Type B pancreatic cell (in vitro differentiated cells): Measurements from ENCODE around the gene SAE1.

DNA sequence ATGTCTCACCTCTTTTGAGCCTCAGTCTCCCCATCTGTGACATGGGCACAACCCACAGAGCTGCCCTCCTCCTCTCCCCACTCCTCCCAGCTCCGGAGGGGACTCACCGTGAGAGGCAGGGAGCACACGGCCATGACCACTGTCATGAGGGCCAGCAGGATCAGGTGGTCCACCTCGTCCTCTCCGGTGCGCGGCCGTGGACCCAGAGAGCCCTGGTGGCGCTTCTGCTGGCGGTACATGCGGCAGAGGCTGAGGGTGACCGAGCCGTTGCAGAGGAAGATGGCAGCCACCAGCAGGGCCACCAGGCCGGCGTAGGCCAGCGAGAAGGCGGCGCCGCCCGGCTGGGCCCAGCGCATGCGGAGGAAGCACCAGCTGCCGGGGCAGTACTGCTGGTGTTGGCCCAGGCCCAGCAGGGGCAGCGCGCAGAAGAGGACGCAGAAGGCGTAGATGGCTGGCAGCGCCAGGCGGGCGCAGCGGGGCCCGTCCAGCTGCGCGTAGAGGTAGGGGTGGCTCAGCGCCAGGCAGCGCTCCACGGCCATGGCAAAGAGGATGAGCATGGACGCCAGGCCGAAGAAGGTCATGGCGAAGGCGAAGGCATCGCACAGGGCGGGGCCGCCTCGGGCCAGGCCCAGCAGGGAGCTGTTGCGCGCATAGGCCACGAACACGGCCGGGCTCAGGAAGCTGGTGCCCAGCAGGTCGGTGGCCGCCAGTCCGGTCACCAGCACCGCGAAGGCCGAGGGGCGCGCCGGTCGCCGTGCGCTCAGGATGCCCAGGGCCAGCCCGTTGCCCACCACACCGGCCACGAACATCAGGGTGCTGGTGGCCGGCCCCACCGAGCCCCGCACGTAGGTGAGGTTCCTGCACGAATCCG, 1.3 kb downstream of the PTGIR start:
- PRO-cap, result no peak

DNA sequence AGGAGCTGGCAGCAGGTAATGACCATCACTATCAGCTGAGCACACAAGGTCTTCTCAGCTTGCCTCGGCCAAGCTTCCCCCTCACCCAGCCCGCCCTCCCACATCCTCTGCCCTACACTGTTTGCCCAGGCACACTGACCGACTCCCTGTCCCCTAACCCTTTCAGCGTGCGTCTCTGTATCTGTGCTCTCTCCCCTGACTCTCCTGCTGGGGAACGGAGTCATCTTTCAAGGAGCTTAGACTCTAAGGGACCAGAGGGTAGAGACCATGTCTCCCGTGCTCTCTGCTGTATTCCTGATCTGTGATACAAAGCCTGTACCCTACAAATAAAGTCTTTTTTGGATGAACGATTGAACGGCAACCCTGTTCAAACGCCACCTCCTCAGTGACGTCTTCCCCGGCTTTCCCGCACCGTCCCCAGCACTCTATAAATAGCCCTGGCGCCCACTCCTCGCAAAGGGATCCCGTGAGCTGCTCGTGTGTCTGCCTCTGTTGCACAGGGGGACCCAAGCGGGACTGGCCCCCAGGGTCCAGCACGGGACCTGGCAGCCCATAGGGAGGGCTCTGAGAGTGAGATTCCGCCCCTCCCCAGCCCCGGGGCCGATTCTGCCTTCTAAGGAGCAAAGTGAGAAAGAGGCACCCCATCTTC, 8.3 kb upstream of the FKRP start:
- PRO-cap, result no peak

DNA sequence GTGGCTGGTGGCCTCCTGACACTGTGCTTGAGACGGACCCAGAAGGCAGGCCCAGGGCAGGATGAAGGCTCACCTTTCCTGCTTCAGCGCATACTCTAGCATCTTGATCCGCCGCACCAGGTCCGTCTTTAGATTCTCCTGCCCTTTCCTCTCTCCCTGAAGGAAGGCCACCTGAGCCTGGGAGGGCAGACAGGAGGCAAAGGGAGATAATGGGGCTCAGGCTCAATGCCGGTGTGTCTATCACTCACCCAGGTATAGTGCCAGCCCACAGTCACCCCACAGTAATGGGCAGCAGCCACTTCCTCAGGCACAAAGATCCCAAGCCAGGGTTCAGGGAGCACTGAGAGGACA, 7.2 kb upstream of the FKRP start:
- PRO-cap, result no peak

GRCh38 chr19:46785878-46787075, 2.1 kb downstream of the SLC1A5 start:
- PRO-cap, result bidirectional peak, plus-strand start at chr19:46786674, minus-strand start at chr19:46786533

DNA sequence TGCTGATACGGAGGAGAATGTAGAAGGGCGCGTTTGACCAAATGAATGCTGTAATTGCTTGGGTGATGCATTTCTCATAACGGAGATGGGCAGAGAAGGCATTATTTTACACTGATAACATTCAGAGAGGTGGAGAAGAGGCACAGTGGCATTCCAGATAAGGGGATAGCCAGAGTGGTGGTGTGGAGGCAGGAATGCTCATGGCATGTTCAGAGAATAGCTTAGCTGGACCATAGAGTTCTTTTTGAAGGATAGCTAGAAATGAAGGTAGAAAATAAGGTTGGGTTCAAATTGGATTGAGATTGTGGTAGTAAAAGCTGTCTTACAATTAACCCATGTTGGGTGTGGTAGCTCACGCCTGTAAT, 38.3 kb downstream of the ARHGAP35 start:
- PRO-cap, result no peak

DNA sequence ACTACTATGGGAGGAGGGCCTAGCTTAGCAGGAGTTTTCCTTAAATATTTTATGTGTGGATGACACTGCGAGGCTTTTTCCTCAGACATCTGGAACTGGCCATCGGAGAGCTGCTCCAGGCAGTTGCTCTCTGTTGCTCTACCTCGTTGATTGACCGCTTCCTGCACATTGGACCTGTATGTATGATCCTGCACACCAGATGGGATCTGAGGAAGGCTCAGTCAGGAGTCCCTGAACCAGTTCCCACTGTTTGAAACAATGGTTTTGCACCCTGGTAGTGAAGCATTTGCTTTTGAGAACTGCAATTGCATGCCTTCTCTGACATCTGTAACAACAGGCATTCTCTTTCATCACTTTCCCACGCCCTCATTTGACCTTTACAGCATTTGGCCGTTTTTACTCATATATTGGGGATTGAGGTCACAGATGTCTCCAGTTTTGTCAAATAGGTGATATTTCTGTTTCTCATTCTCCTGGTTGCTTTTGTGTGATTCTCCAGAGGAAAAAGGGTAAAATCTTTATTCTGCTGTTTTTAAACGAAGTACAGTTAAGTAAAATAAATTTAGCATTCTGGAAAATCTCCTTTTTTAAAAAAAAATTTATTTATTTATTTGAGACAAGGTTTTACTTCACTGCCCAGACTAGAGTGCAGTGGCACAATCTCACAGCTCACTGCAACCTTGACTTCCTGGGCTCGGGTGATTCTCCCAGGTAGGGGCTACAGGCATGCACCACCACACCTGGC, 61.0 kb upstream of the NPAS1 start:
- PRO-cap, result no peak

- PRO-cap, result no peak
These were observed 37.9 kb upstream of the NPAS1 start for GRCh38 chr19:46981641-46982181.

DNA sequence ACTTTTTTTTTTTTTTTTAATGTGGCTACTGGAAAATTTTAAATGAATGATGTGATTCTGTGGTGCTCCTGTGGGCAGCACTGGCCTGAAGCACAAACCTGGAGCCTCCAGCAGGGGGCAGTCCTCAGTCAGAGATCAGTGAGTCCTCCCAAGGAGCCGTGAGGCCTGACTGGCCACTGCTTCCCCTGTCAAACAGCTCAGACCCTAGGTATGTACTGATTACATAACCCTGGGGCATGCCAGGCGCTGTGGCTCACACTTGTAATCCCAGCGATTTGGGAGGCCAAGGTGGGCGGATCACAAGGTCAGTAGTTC, 30.9 kb upstream of the TMEM160 start:
- PRO-cap, result no peak

DNA sequence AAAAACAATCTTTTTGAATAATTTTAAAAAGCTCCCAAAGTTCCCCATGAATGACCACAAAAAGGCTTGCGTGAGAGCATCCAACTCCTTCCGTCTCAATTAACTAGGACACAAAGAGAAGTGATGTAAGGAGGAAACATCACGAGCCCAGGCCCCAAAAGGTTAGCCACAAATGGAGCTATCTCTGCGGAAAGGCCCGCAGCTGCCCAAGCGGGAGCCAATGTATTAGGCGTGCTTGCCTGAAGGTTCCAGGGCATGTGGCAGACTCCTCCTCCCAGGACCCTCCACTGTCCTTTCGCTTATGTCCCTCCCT, 17.9 kb downstream of the ZC3H4 start:
- PRO-cap, result no peak

GRCh38 chr19:47096069-47097274, 17.1 kb downstream of the ZC3H4 start:
- PRO-cap, result bidirectional peak, plus-strand start at chr19:47096504, minus-strand start at chr19:47096335

GRCh38 chr19:47100060-47100573, 13.5 kb downstream of the ZC3H4 start:
- PRO-cap, result no peak

GRCh38 chr19:47130459-47131400, at the start of gene SAE1:
SAE1 (plus strand) TSS chr19:47130835.
- PRO-cap, result unidirectional peak, plus-strand start at chr19:47130889

- PRO-cap, result no peak
These were observed 44.4 kb downstream of the BBC3 start for GRCh38 chr19:47186203-47187415.

GRCh38 chr19:47188496-47189124, 42.4 kb downstream of the BBC3 start:
- PRO-cap, result no peak

GRCh38 chr19:47226425-47227349, 4.3 kb downstream of the BBC3 start:
- PRO-cap, result bidirectional peak, plus-strand start at chr19:47226825, minus-strand start at chr19:47226855; bidirectional peak, plus-strand start at chr19:47227268, minus-strand start at chr19:47226987

DNA sequence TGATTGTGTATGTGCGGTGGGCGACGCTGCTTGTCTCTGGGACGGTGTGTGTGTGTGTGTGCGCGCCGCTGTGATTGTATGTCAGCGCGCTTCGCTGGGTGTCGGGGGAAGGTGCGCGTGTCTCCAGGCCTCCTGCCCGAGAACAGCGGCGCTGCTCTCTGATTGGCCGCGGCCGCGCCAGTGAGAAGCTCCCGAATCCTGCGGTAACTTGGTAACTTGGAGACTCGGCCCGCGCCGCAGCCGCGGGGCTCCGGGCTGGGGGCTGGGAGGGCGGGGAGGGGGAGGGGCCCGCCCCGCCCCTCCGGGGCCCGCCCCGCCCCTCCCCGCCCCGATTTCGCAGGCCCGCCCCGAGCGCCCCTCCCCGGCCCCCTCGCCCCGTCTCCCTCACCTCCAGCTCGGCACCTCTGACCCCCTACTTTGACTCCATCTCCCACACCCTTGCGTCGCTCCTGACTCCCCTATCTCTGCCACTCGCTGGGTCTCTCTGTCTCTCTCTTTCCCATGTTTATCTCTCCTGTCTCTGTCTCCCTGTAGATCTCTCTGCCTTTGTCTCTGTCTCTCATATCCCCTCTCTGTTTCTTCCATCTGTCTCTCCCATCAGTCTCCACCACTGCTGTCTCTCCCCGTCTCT, 12.1 kb upstream of the BBC3 start:
- PRO-cap, result no peak

- PRO-cap, result no peak
These were observed 2.7 kb downstream of the CCDC9 start for GRCh38 chr19:47258755-47259616.

DNA sequence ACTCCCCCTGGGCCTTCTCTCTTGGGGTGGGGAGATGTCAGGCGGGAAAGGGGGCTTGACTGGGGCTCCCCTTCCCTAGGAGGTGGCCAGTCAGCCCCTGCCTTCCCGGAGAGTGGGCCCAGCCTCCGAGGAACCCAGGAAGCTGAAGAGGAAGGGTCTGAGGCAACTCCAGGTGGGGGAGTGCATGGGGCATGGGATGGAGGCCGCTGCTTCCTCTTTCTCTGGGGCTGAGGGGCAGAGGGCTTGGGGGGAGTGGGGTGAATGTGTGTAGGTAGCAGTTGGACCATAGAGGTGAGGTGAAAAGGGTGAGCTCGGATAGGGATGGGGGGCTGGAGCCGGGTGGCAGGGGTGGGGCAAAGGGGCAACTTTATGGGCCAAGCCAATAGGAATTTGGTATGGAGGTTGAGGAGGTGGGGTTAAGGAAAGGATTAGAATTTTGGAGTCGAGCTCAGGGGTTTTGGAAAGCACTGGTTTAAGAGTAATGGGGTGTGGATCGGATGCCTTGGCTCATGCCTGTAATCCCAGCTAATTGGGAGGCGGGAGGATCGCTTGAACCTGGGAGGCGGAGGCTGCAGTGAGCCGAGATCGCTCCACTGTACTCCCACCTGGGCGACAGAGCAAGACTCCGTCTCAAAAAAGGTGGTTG, 2.6 kb upstream of the INAFM1 start:
- PRO-cap, result unidirectional peak, plus-strand start at position 310 of the sequence; unidirectional peak, plus-strand start at position 448 of the sequence; unidirectional peak, plus-strand start at position 478 of the sequence

- PRO-cap, result no peak
These were observed 8.9 kb upstream of the C5AR2 start for GRCh38 chr19:47323056-47323440.

DNA sequence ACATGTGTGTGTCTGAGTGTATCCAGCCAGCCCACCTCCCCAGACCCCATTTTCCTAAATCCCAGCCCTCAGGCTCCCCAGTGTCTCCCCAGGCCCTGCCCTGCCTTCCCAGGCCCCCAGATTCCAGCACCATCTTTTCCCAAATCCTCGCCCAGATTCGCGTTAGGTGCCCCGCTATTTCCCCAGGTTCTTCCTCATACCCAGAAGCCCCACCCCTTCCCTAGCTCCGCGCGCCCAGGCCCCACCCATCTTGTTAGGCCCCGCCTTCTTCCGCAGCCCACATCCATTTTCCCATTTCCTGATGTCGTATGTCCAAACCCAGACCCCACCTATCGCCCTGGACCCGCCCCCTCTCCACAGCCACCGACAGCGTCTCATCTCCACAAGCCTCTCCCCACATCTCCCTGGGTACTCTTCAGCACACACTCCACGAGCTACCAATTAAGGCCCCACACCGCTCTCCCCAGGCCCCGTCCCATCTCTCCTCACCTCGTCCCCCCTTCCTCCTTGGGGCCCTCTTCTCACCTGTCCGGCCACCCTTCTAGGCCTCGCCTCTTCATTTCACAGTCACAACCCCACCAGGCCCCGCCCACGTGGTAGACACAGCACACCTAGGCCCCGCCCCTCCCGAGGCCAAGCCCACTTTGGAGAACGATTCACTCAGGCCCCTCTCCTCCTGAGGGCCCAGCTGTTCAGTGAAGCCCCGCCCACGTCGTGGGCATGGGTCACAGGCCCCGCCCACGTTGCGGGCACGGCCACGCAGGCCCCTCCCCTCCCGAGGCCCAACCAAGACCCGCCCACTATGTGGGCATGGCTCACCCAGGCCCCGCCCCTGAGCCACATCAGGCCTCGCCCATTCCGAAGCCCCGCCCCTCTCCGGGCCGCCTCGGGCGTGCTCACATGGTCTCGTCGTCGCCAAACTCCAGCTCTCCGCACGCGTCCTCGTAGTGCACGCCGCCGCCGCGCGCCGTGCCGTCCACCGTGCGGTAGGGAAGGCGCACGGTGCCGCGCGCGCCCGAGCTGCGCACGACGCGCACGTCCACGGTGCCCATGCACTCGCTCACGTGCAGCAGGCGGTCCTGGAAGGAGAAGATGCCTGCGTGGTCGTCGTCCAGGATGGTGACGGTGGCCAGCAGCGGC, 24.4 kb downstream of the SLC8A2 start:
- PRO-cap, result bidirectional peak, plus-strand start at position 357 of the sequence, minus-strand start at position 129 of the sequence